ENCODE results near the genes NFATC1 and TXNL4A.

DNA sequence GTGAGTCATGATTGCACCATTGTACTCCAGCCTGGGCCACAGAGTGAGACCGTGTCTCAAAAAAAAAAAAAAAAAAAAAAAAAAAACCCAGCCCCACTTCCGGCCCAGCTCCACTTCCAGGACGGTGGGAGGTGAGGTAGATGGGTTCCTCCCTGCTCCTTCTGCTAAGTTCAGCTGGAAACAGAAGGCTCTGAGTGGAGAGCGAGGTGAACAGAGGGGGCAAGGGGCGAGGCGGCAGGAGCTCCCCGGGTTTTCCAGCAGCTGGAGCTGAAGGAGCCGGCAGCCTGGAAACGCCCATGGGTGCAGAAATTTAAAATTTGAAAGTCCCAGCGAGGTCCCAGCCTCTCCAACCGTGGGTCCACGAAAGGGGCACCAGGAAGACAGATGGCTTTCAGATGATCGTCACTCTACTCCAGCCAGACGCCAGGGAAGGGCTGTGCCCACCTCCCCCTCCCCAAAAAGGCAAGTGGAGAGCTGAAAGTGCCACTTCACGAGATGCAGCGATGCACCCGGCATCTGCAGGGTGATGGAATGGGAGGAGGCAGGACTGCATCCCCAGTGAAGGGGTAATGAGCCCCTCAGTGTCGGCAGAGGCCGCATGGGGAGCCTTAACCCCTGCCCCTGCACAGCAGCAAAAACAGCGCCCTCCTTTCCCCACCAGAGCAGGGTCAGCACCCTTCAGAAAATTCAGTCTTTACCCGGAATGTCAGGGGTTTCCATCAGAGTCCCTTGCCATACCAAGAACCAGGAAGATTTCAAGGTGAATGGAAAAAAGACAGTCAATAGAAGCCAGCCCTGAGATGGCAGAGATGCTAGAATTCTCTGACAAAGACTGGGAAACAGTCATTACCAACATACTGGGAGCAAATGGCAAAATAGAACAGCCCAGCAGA is 41.0 kb upstream of the NFATC1 start:
- RRBS = no CpG with 5 or more reads among the region's 21 CpGs

GRCh38 chr18:79394582-79394817 is 1.2 kb upstream of the NFATC1 start:
- RRBS = 10% methylated on average over 4 of the region's 29 CpGs

- RRBS = 1% methylated on average over 64 of the region's 154 CpGs
Observed at GRCh38 chr18:79395585-79396676, at the start of gene NFATC1. TSS of gene NFATC1 (plus strand) at chr18:79395930.

- RRBS = no CpG with 5 or more reads among the region's 16 CpGs
Observed at GRCh38 chr18:79409708-79410218, 14.0 kb downstream of the NFATC1 start.

- RRBS = no CpG with 5 or more reads among the region's 16 CpGs
Observed at GRCh38 chr18:79522267-79522905, 126.7 kb downstream of the NFATC1 start.

GRCh38 chr18:79678577-79679613 is 708 bp upstream of the CTDP1 start:
- RRBS = under 1% methylated on average over 34 of the region's 88 CpGs

GRCh38 chr18:79707092-79707900 is 27.7 kb downstream of the CTDP1 start:
- RRBS = no CpG with 5 or more reads among the region's 31 CpGs

DNA sequence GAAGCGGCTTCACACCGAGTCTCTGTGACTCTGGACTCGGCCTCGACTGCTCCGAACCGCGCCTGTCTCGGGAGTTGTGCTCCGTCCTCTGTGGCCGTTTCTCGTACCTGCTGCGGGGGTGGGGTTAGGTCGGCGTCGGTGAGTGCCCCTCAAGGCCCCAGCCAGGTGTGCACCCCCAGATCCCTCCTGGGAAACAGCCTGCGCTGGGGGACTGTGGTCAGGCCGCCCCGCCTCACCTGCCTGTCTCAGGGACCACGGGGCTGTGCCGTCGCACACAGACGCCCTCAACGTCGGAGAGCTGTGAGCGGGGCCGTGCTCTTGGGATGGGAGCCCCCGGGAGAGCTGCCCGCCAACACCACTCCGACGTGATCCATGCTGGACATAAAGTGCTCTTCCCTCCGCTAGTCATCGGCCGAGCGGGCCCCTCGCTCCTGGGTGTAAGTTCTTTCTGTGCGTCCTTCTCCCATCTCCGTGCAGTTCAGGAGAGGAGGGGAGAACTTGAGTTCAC is 55.6 kb downstream of the CTDP1 start:
- RRBS = no CpG with 5 or more reads among the region's 37 CpGs

DNA sequence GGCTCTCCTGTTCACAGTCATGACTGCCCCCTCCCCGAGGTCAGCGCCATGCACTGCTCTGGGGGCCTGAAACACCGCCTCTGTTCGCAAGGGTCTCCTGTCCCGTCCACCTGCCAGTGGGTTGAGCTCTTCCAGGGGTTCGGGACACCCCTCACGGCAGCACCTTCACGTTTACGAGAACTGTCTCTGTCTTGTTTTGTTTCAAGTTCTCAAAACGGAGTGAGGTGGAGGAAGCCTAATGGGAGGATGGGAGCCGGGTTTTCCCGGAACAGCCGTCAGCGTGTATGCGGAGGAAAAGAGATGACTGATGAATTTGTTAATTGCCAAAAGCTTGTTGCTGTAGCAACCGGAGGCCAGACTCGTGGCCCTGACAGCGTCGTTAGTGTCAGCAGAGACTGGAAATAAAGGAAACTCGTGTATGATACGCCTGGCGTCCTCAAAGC is 48.1 kb upstream of the KCNG2 start:
- RRBS = 18% methylated on average over 5 of the region's 22 CpGs

DNA sequence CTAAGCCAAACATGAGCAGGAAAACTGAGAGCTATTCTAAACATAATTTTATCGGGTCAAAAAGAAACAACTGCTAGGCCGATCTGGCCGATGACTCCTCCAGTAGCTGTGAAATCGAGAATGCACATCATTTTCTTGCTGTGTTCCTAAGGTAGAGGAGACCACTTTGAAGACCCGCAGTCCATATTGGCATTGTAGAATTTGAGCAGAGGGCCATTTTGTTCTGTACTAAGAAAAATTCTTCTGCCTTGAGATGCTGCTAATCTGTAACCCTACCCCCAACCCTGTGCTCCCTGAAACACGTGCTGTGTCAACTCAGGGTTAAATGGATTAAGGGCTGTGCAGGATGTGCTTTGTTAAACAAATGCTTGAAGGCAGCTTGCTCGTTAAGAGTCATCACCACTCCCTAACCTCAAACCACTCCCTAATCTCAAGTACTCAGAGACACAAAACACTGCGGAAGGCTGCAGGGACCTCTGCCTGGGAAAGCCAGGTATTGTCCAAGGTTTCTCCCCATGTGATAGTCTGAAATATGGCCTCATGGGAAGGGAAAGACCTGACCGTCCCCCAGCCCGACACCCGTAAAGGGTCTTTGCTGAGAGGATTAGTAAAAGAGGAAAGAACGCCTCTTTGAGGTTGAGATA is 4.4 kb upstream of the HSBP1L1 start:
- RRBS = no CpG with 5 or more reads among the region's 12 CpGs

GRCh38 chr18:79987800-79988785 is at the start of gene TXNL4A:
TSS of gene TXNL4A (minus strand) at chr18:79988563.
- RRBS = 1% methylated on average over 26 of the region's 104 CpGs

DNA sequence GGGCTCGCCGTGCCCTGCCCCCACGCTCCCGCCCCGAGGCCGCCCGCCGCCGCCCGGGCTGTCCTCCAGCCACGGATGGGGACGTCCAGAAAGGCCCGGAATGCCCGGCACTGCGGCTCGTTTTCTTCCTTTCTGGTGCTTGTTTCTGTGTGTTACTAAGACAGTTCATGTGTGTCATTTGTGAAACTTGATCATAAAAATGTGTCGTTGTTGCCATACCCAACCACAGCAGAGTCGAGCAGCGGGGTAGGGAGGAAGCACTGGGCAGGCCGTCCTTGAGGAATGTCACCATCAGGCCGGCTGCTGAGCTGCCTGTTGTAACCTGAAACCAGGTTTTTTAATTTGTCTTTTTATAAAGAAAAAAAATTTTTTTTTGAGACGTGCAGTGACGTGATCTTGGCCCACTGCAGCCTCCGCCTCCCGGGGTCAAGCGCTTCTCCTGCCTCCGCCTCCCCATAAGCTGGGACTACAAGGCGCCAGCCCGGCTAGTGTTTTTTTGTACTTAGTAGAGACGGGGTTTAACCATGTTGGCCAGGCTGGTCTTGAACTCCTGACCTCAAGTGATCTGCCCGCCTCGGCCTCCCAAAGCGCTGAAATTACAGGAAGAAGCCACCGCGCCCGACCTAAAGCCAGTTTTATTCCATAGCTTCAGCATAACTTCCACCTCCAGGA is 559 bp upstream of the TXNL4A start:
- RRBS = 13% methylated on average over 14 of the region's 36 CpGs

DNA sequence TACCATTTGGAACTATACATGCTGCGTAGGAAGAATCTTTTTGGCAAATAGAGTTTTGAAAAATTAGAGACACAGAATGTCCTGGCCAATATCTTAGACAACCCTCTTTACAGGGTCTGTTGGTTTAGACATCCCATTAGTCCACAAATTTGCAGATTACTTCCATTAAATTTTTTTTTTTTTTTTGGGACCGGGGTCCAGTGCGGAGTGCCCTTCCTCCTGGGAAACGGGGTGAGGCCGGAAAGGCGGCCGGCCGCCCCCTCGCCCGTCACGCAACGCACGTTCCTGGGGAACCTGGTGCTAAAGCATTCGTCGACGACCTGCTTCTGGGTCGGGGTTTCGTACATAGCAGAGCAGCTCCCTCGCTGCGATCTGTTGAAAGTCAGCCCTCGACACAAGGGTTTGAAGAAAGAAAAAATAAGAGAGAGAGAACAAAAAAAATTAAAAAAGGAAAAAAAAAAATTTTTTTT is 21.5 kb upstream of the RBFA start:
- RRBS = 91% methylated on average over 2 of the region's 21 CpGs

DNA sequence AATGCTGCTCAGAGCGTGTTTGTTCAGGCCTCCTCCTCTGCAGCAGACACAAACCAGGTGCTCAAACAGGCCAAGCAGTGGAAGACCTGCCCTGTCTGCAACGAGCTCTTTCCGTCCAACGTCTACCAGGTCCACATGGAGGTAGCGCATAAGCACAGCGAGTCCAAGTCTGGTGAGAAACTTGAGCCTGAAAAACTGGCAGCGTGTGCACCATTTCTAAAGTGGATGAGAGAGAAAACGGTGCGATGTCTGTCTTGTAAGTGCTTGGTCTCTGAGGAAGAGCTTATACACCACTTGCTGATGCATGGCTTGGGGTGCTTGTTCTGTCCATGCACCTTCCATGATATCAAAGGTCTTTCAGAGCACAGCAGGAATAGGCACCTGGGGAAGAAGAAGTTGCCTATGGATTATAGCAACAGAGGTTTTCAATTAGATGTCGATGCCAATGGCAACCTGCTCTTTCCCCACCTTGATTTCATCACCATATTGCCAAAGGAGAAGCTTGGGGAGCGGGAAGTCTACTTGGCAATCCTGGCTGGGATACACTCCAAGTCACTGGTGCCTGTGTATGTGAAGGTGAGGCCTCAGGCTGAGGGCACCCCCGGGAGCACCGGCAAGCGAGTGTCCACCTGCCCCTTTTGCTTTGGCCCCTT is 28.5 kb downstream of the ADNP2 start:
- RRBS = no CpG with 5 or more reads among the region's 14 CpGs